GM23248 (cell line): Measurements from ENCODE around the genes ERICH4 and GSK3A.

DNA sequence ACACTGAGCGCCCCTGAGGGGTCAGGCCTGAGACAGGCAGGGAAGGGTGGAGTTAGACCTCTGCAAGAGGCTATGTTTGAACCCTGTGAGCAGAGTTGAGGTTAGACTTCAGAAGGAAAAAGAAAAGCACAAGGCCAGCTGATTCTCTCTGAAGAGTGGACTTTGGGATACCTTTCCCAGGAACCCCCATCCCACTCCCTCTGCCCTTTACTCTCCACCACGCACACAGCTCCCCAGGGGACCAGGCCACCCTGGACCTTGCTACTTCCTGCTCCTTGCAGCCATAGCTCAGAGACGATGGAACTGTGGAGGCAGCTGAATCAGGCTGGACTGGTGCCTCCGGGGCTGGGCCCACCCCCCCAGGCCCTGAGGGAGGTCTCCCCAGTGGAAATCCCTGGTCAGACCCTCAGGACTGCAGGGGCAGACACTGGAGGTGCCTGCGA is at the start of gene ERICH4:
Gene ERICH4 (plus strand): TSS at position 284 of the 443 bp plus-strand sequence.
- RAMPAGE, long total RNA, result no peak

DNA sequence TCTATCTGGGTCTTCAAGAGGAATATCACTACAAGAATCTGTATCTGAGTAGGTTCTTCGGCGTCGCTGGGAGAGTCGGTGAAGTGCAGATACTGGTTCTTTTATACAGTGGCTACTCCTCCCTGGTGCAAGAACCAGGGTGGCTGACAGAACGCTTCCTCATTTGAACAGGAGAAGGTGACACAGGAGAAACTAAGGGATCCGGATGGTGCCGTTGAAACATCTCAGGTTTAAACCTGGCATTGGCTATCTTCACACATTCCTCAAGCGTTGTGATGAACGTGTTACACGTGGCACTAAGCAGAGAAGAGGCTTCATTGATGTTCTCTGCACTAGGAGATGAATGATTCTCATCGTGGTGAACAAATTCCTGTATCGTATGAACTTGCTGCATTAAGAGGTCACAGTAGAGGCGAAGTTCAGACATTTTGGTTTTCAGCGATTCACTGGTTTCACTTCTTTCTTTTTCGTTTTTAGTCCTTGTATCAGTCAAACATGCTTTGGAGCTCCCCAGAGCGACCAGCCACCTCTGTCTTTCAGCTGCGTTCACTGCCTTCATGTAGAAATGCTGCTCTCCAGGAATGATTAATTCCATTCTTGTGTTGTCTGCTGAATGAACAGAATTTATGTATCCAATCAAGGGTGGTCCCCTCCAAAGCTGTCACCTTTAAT is 54.7 kb upstream of the CEACAM21 start:
- RAMPAGE, long total RNA, result no peak

DNA sequence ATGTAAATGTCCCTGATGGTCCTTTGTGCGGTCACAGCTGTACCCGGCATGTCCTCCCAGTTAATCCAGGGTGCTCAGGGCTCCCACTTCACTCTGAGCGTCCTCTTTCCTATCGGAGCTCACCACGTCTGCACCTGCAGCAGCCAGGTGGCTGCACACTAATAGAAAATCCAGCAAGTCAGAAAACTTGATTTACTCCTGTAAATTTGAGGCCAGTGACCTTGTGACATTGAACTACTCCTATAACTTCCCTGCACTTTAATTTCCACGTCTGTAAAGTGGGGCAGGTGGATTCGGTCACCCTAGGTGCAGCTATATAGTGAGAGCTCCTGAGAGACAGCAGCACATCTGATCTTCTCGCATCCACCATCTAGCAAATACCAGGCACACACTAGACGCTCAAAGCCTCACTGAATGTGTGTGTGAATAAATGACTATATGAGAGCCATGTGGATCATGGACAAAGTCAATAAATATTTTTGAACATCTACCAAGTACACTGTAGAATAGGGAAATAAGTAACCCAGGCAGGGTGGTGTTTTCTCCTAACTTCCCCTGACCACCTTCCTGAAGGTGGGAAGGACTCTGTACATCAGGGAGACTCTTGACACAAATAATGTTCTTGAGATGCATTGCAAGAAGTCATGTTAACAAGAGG is 6.8 kb upstream of the CEACAM6 start:
- RAMPAGE, long total RNA, result no peak

DNA sequence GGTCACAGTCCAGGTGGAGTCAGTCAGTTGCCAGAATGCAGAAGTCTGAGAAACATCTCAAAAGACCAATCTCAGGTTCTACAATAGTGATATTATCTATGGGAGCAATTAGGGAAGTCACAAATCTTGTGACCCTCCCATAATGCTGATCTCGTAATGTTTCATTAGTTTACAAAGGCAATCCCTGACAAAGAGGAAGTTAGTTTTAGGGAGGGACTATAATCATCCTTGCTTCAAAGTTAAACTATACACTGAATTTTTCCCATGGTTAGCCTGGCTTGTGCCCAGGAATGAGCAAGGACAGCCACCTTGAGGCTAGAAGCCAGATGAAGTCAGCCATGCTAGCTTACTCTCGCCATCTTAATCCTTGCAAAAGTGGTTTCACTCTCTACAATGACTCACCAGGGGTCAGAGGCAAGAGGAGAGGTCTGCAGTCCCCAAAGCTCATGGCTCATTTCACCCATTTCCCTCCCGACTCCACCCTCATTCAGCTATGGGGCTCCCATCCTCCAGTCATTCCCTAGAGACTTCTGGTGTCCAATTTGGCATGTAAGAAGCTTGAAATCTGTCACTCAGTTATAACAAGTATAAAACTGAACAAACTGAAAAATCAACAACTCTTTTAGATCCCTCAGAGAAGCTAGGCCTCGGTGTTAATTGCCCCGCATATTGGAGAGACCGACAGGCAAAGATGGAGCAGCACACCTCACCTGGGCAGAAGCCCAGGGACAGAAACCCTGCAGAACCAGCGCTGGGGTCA is 5.5 kb downstream of the CEACAM3 start:
- RAMPAGE, long total RNA, result no peak

DNA sequence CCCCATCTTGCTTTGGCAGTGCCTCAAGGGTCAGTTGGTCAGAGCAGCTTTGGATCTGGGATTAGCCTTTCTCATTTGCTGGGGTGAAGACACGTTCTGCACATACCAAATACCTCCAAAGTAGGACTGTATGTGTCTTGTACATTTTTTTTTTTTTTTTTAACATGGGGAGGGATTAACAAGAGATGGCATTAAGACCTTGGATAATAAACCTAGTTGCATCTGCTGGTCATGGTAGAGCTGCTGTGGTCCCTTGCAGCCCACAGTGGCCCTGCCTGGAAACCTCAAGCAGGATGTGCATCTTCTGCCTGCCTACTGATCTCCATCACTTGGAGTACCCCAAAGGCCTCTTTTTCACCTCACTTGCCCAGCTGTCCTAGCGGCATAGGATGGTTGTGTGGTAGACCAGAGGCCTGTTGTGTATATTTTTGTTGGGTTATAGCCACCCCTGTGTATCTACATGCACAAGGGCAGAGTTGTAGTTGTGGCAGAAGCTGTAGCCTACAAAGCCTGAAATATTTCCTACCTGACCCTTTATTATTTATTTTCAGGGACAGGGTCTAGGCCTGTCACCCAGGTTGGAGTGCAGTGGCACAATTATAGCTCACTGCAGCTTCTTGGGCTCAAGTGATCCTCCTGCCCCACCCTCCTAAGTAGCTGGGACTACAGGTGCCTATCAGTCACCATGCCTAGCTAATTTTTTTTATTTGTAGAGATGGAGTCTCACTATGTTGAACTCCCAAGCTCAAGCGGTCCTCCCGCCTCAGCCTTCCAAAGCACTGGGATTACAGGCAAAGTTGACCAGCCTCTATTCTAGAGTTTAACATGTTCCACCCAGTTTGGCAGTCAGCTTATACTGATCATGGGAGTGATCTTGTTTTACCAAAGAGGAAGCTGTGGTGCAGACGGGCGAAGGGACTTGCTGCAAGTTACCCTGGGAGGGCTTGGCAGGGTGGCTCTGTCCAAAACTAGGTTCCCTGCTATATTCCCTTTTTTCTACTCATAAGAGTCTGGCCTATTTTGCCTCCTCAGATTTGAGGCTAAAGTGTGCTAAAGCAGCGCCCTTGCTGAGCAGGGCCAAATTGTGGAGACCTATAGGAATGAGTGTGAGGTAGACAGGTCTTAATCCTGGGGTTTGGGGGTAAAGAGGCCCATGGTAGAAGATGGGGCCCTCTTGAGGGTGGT is 2.8 kb downstream of the RPS19 start:
- RAMPAGE, long total RNA, result no peak

GRCh38 chr19:41891697-41892061 is 8.7 kb downstream of the ARHGEF1 start:
- RAMPAGE, long total RNA, result no peak

DNA sequence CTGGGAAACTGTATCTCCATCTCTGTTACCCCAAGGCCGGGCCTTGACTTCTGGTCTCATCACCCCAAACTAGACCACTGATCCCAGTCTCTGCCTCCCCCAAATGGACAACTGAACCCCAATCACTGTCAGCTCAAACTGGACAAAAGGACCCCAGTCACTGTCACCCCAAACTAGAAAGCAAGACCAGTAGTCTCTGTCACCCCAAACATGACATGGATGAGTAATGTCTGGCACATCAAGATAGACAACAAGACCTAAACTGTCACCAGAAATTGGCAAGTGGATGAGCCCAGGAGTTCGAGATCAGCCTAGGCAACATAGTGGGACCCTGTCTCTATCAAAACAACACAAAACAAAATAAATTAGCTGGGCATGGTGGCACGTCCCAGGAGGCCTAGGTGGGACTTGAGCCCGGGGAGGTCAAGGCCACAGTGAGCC is 12.1 kb downstream of the RABAC1 start:
- RAMPAGE, long total RNA, result no peak

DNA sequence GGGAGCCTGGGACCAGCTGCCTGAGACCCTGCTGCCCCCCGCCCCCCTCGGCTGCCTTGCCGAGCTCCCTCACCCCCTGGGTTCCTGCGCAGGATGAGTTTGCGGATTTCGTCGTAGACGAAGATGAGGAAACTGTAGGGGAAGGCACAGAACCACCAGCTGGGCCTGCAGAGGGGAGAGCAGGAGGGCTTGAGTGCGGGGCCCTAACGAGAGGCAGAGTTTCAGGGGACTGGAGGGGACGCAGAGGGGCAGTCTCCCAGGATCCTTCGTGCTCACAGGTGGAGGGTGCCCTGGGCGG is 8.0 kb upstream of the RABAC1 start:
- RAMPAGE, long total RNA, result no peak

DNA sequence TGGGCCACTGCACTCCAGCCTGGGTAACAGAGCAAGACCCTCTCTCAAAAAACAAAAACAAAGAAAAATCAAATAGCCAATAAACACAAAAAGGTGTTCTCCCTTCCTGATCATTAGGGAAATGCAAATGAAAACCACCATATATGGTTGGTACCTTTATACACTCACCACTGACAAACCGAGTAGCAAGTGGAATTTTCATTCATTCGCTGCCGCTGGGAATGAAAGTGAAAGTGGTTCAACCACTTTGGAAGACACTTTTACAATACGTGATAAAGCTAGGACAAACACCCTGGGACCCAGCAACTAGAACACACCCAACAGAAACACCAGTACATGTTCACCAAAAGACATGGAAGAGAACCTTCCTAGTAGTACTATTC is 21.0 kb downstream of the GRIK5 start:
- RAMPAGE, long total RNA, result no peak

- RAMPAGE, long total RNA, result no peak
These were observed 846 bp upstream of the ZNF574 start for GRCh38 chr19:42074701-42075938.

DNA sequence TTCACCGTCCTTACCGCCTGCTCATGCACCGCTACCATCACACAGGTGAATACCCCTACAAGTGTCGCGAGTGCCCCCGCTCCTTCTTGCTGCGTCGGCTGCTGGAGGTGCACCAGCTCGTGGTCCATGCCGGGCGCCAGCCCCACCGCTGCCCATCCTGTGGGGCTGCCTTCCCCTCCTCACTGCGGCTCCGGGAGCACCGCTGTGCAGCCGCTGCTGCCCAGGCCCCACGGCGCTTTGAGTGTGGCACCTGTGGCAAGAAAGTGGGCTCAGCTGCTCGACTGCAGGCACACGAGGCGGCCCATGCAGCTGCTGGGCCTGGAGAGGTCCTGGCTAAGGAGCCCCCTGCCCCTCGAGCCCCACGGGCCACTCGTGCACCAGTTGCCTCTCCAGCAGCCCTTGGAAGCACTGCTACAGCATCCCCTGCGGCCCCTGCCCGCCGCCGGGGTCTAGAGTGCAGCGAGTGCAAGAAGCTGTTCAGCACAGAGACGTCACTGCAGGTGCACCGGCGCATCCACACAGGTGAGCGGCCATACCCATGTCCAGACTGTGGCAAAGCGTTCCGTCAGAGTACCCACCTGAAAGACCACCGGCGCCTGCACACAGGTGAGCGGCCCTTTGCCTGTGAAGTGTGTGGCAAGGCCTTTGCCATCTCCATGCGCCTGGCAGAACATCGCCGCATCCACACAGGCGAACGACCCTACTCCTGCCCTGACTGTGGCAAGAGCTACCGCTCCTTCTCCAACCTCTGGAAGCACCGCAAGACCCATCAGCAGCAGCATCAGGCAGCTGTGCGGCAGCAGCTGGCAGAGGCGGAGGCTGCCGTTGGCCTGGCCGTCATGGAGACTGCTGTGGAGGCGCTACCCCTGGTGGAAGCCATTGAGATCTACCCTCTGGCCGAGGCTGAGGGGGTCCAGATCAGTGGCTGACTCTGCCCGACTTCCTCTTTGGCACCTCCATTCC is 4.7 kb downstream of the ZNF574 start:
- RAMPAGE, long total RNA, result no peak

DNA sequence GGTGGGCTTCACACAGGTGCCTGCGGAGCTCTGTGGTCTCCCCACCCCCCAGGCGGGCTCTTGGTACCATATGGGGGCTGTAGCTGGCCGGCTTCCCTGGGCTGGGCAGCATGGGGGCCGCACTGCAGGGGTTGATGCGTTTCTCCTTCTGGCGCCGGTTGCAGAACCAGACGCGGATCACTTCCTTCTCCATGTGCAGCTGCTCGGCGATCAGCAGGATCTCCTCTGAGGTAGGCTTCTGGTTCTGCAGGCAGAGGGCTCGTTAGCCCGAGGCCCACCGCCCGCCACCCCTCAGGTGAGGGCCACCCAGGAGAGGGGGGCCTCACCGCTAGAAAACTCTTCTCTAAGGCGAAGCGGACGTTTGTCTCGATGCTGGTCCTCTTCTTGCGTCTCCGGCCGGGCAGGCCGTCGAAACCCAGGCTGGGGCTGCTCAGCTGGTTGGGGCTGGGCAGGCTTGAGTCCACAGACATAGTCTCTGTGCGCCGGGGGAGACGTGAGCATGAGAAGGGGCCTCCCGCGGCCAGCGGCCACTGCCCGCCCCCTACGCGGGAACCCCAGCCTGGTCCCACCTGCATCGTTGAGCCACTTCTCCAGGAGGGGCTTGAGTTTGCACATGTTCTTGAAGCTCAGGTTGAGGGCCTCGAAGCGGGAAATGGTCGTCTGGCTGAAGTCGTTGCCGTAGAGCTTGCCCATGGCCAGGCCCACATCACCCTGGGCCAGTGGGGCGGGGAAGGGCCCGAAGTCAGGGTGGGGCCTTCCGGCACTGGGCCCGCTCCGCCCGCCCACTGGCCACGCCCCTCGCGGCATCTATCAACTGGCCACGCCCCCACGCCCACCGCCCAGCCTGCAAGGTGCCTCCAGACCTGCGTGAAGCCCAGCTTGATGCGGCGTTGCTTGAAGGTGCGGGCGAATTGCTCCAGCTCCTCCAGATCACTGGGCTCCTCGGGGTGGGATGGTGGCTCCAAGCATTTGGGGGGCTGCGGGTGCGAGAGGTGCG is 19.6 kb downstream of the ZNF574 start:
- RAMPAGE, long total RNA, result no peak

DNA sequence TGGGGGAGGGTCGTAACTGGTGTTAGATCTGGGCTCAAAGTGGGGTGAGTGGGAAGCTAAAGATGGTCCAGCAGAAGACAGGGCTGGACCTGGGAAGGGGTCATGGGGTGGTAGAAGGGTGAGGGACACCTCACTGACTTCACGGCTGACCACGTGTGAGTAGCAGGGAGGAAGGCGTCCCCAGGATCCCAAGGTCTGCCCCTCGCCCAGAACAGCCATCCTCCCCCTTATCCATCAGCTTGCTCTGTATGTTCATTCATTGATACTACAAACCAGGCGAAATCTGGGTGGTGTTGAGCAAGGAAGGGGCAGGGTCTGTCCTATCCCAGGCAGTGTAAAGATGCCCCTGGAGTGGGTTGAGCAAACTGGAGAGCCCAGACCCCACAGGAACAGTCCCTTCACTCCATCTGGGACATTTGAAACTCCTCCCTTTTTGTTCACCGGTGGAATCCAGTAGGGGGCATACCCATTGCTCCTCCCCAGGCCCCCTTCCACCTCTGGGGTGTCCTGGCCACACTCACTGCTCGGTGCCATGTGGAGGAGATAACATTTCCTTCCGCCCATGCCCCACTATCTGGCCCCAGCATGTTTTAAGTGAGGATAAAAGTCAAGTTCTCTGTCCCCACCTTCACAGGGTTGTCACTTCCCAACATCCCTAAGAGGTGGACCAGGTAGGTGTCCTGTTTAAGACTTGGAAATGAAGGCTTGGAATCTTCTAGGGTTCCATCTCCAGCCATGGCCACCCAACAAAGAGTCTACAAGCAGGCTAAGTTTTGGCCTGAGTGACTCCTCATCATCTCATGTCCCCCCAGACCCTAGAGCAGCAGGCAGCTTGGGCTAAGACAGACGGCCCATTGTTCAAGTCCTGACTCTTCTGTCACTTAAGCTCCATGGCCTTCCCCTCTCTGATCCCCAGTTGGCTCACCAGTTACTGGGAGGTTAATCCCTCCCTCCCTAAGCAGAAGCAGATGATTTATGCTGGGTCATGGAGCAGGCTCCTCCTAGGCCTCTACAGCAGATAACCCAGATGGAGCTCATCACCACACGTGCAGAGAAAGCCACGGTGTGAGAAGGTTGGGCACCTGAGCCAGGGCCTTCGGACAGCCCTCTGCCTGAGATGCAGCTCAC is 9.2 kb downstream of the ZNF526 start:
- RAMPAGE, long total RNA, result no peak

GRCh38 chr19:42242479-42243404 is at the start of gene GSK3A:
TSS of gene GSK3A (minus strand) at chr19:42242602.
- RAMPAGE, long total RNA, result no peak

- RAMPAGE, long total RNA, result no peak
These were observed 2.1 kb downstream of the ERF start for GRCh38 chr19:42252955-42253104.

- RAMPAGE, long total RNA, result no peak
These were observed 10.2 kb downstream of the CIC start for GRCh38 chr19:42279084-42279760.

DNA sequence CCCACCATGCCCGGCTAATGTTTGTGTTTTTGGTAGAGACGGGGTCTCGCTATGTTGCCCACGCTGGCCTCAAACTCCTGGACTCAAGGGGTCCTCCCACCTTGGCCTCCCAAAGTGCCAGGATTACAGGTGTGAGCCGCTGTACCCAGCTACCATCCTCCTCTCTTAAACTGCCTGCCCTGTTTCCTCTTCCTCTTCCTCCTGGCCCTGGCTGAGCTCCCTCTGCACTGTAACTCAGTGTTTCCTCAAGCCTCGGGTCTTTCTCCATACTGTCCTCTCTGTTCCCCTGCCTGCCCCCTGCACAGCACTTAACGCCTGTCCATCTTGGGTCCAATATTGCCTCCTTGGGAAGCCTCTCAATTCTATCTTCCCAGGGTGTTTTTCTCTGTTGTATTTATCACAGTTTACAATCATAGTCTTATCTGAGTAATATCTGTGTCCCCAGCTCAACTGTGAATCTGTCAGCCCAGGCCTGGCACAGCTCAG is 6.1 kb downstream of the LIPE start:
- RAMPAGE, long total RNA, result no peak

DNA sequence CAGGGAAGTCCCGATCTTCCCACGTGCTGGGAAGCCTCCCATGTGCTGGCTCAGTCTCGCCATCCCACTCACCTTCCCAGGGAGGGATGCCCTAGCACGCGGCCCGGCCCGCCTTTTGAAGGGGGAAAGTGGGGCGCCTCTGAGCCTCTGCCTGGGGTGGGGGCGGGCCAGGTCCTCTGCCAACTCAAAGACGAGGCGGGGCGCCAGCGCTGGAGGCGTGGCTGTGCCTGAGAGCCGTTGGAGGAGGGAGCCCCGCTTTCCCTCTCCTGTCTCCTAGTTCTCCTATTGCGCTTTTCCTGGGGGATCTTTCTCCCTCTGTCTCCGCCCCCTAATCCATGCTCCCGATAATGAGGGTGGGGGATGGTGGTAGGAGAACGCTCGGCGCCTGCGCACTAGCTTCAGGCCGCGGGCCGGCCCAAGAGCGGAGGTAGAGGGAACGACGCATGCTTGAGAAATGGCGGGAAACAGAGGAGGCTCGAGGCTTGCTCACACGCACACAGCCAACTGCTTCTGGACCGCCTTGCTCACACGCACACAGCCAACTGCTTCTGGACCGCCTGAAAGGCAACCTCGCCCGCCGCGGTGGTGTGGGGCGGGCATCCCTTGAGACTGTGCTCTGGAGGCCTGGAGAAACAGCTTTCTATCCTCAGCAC is 3.2 kb downstream of the LIPE start:
- RAMPAGE, long total RNA, result no peak

DNA sequence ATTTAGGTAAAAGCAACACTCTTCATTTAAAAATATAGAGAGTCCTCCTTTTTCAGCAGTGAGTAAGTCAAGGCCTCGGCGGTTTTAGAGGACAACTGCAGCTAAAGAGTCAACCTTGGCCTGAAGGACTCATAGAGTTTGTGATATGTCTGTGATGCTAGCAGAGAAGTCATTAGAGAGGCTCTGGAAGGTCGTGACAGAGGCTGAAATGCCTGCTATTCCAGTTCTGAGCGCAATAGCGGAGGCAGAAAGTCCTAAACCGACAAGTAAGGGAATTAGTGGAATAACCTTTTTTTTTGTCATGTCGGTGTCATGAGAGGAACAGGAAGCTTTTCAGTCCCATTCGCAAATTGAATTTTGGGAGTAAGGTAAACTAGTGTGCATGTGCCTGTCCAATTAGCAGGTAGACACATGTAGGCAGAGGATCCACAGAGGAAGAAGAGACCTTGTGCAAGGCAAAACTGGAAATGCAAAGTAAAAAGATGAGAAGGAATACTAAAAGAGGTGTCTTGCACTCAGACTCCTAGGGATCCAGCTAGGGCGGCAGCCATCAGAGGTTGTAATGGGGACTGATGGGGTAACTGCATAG is 5.2 kb upstream of the CXCL17 start:
- RAMPAGE, long total RNA, result no peak

DNA sequence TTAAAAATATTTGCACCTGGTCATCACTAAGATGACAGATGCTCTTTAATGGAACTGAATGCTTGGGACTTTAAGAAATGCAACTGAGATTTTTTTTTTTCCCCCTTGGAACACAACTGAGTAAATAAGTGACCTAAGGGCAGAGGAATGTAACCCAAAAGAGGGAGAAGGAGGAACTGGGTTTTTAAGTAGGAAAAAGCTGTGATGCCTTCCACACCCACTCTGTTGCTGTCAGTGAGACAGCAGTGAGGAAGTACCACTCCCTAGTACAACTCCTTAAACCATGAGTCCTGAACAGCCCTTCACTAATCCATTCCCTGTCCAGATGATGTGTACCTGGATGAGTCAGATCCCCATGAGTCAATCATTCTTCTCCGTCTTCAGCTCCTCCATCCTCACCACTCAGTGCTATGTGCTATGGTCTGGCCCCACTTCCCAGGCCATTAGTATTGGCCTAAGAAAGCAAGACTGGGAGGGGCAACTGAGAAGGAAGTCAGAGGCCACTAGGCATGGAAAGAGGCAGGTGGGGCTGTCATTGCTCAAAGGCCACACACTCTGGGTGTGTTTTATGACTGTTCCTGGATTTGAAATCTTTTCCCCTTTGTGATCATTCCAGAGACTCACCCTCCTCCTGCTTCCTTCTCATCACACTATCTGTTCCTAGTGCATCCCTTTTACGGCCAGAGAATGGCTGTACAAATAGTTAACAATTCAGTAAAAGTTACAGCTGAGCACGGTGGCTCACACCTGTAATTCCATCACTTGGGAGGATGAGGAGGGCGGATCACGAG is 13.0 kb upstream of the CXCL17 start:
- RAMPAGE, long total RNA, result no peak